AG04449 (cell line): ENCODE measurements around a stretch of chr17.

GRCh38 chr17:68824665-68825254, 130.4 kb downstream of the ABCA8 start:
- RRBS = no CpG with 5 or more reads among the region's 5 CpGs

DNA sequence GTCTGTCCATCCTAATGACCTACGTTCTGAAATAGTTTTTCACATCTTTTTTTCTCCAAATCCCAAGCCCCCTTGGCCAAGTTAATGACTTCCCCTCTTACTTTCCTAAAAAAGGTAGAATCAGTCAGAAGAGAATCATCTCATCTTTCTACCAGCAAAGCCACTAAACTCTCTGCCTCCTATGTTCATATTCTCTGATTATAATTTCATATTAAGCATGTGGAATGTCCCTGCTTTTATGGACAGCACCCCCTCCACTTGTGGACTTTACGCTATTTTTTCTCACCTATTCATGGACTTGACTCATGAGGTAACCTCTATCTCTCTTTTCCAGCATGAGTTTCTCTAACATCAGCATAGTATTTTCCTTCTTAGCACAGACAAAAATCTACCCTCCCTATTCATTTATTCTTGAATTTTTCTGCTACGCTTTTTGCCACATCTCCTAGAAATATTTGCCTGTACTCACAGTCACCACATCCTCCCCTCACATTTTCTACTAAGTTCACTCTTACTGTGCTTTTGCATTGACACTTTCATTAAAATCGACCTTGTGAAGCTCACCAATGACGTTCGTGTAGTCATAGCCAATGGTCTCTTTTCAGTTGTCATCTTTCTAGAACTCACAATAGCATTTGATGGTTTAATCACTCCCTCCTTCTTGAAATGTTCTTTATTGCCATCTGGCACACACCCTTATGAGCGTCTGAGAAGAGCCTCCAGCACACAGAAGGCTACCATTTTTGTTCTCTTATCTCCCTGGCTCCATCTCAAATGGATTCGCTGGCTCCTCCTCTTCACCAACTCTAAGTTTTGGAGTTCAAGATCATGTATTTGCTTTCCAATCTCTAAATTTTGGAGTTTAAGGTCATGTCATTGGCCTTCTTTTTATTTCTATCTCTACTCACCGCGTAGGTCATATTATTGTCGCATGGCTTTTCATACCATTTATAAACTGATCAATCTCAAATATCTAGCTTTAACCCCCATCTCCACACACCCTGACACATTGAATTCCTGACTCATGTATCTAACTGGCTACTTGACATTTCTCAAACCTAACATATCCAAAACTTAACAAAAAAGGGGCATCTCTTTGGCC, 39.7 kb upstream of the ABCA8 start:
- RRBS = no CpG with 5 or more reads among the region's 11 CpGs

DNA sequence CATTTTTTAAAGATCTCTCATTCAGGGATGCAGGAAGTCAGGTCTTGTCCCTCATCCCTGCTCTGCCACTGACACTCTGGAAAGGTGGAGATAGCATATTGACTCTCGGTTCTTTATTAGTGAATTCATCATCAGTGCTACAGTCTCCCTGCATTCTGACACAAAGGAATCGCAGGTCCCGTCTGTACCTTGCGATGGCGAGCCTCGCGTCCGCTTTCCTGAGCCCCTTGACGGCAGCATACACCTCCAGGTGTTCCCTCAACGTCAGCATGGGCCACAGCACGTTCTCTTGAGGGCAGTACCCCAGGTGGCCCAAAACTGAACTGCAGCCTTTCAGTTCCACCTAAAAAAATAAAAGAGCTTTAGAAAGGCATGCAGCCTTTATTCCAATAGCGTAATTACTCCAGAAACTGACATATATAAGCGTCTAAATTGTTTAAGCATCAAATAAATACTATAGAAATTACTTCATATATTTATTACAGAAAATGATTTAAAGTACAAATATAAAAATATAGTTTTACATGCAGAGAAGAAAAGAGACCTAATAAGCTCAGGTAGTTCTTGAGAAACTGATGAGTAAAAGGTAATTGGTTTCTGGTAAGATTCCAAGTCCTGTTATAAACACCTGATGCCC, 24.2 kb upstream of the ABCA9 start:
- RRBS = no CpG with 5 or more reads among the region's 13 CpGs

- RRBS = no CpG with 5 or more reads among the region's 2 CpGs
Observed at GRCh38 chr17:69451451-69451981, 37.0 kb downstream of the MAP2K6 start.

GRCh38 chr17:69479964-69480633, 65.6 kb downstream of the MAP2K6 start:
- RRBS = no CpG with 5 or more reads among the region's 9 CpGs

- RRBS = no CpG with 5 or more reads among the region's 3 CpGs
Observed at GRCh38 chr17:69907629-69907797, 167.5 kb upstream of the KCNJ16 start.

- RRBS = no CpG with 5 or more reads among the region's 16 CpGs
Observed at GRCh38 chr17:70157950-70159078, 11.0 kb upstream of the KCNJ2 start.

DNA sequence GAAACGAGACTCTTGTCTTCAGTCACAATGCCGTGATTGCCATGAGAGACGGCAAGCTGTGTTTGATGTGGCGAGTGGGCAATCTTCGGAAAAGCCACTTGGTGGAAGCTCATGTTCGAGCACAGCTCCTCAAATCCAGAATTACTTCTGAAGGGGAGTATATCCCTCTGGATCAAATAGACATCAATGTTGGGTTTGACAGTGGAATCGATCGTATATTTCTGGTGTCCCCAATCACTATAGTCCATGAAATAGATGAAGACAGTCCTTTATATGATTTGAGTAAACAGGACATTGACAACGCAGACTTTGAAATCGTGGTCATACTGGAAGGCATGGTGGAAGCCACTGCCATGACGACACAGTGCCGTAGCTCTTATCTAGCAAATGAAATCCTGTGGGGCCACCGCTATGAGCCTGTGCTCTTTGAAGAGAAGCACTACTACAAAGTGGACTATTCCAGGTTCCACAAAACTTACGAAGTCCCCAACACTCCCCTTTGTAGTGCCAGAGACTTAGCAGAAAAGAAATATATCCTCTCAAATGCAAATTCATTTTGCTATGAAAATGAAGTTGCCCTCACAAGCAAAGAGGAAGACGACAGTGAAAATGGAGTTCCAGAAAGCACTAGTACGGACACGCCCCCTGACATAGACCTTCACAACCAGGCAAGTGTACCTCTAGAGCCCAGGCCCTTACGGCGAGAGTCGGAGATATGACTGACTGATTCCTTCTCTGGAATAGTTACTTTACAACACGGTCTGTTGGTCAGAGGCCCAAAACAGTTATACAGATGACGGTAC, 6.5 kb downstream of the KCNJ2 start:
- RRBS = no CpG with 5 or more reads among the region's 22 CpGs

DNA sequence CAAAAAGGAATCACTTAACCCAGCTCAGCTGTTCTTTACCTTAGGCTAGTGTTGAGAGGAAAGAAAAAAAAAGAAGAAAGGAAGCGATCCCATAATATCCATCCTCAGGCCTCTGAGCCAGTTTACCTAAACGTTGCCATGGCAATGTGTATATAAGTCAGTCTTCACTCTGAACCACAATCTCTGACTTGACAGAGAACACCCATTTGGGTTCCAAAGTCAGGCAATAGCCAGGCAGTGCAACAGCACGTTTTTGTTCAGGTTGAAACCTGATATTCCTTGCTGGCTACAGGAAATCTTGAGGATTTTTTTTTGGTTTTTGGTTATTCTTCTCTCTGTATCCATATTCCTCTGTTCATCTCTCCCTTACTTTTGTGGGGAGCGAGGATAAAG, 152.5 kb downstream of the SOX9 start:
- RRBS = no CpG with 5 or more reads among the region's 4 CpGs

DNA sequence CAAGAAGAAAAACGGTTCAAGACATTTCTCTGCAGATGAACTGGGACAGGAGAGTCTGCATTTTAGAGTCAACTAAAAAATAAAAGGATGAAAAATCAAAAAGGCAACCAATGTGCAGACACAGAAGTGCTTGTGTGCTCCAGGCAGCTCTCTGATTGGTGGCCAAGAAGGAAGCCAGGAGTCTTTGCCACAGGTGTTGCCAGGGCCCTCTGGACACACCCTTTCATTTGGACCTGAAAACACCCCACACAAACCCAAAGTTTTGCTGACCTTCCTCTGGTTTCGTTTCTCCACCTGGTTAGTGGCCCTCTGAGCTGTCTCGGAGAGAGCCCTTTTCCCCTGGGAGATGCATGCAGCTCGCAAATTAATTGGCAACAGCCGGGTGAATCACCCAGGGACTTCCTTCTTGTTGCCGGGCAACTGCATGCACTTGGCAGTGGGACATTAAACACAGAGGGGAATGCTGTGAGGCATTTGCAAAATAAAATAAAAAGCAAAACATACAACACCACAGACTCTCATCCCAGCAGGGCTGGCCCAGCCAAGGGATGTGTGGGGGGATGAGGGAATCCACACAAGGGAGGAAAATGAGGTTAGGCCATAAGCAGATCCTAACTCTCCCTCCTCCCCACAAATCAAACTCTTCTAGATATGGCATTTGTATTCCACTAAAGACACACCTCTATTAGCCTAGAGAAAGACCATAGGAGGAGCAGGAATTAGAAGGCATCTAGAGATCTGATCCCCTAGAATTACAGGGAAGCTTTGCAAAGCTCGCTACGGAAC, 286.6 kb downstream of the SOX9 start:
- RRBS = no CpG with 5 or more reads among the region's 8 CpGs

DNA sequence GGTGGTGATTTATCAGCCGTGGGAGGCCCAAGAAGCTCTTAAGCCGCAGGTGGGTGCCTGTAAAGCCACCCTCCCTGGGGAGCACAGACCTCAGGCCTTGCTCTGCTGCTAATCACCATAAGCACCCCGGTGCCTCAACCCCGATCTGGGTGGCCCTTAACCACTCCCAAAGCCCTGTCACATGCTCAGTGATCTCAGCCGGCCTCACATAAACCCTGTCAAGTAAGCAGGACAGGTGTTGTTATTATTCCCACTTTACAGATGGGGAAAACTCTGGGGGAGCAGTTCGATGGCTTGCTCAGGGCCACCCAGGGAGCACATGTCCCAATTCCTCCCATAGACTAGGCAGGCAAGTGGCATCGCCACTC, 299.1 kb downstream of the SOX9 start:
- RRBS = 89% methylated on average over 3 of the region's 7 CpGs

DNA sequence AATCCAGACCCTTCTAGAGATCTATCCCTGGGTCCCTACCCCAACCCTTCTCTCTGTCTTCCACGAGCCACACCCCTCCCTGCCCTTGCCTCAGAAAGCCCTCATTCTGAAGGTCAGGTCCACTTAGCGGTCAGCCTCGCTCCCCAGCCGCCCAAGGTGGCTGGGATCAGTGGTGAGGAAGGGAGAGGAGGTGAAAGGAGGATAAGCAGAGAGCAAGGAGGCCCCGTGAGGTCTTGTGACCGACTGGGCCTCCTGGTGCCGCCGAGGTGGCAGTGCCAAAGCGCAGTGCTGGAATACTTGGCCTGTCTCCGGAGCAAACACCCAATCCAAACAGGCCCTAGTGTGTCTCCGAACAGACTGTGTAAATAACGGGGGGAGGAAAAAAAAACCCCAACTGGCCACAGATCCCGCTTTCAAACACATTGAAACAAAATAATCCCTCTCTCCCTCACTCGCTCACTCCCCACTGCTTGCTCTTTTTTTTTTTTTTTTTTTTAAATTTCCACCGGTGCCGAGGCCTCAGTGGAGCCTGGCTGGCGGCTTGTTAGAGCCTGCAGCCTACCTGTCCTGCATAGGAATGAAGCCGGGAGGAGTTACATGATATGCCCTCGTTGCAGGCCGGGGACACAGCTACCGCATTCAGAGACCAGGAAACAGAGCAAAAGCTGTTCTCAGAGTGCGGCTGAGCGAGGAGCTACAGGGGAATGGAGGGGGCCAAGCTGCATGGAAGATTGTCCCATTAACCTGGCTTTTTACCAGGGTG, 381.0 kb downstream of the SOX9 start:
- RRBS = 35% methylated on average over 5 of the region's 23 CpGs

GRCh38 chr17:72525171-72525664, 404.4 kb downstream of the SOX9 start:
- RRBS = no CpG with 5 or more reads among the region's 2 CpGs

DNA sequence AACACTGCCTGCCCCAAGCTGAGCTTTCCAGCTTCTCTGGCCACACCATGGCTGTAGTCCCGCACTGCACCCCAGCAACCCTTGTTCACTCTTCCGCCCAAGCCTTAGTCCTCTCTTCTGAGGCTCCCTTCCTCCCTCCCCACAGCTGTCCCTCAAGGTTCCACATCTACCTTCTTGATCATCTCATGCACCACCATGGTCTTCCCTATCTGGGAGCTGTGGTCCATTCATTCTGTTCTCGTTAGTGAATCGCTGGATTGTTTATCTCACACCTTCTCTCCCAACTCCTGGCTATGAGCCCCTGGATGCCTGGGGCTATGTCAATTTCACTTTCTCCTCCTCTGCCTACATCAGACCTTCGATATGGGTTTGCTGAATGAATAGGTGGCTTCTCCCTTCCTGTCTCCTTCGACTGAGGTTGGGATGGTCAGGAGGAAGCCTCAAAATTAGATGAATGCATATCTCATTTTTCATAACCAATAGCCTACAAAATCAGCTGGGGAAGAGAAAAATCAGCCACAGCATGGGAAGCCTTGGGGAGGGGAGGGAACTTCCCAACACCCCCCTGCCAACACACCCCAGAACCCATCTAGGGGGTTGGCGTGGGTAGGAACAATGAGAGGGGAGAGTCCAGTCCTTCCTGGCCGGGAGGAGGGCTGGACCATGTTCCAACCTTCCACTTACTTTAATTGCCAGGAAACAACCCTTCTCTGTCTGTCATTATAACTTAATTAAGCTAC, 446.6 kb downstream of the SOX9 start:
- RRBS = no CpG with 5 or more reads among the region's 8 CpGs

DNA sequence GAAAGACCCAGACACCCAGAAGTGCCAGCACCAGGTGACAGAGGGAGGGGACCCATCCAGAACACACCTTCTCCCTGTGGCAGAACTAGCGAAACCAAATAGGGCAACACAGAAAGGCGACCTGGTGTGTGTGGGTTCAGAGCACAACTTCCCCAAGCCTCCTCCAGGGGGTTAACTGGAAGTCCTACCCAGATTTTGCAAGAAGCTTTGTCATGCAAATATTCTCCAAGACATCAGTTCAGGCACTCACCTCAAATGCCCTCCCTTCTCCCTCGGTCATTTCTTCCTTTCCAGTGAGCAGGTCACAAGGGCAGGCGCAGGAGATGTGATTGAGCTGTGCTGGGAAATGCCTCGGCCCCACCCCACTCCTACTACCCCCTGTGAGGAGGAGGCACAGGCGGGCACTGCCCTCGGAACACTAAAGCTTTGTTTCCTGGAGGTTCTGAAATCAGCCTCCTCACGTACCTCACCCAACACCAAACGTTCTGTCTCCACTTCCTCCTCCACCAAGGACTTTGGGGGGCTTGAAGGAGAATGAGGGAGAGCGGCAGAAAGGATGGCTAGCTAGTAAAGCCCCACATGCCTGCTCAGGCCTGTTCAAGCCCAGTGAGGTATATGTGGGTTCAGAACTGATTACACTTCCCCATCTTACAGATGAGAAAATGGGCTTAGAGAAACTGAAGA, 482.2 kb downstream of the SOX9 start:
- RRBS = no CpG with 5 or more reads among the region's 10 CpGs

- RRBS = no CpG with 5 or more reads among the region's 28 CpGs
Observed at GRCh38 chr17:72617735-72618910, 474.4 kb downstream of the SLC39A11 start.

GRCh38 chr17:72661249-72661664, 431.2 kb downstream of the SLC39A11 start:
- RRBS = 17% methylated on average over 2 of the region's 12 CpGs

DNA sequence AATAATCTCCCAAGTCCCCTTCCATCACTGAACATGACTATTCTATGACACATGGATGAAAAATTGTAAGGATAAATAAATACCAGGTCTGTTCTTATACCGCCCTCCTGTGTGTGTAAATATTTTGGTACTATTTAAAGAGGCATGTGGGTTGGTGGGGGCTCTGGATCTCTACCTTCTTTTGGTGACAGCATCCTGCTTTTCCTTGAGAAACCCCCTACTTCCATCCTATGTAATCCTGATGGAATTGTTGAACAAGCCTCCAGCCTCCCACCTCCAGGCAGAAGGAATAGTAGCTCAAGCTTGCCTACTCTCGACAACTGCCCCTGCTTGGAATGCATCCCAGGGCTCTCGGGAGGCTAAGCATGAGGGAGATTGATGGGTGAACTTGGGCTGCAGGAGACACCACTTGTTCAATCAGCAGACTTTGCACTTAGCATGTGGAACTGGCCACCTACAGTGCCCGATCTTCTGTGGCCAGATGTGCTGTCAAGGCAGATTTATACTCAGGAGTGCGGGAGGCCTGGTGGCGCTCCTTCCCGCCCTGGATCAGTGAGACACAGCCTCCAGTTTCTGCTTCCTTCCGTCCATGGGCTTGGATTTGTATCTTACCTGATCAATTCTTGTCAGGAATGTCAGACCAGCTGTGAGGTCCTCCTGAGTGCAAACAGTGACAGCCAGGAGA, 287.3 kb downstream of the SLC39A11 start:
- RRBS = no CpG with 5 or more reads among the region's 8 CpGs

GRCh38 chr17:72880114-72880456, 212.4 kb downstream of the SLC39A11 start:
- RRBS = no CpG with 5 or more reads among the region's 3 CpGs

DNA sequence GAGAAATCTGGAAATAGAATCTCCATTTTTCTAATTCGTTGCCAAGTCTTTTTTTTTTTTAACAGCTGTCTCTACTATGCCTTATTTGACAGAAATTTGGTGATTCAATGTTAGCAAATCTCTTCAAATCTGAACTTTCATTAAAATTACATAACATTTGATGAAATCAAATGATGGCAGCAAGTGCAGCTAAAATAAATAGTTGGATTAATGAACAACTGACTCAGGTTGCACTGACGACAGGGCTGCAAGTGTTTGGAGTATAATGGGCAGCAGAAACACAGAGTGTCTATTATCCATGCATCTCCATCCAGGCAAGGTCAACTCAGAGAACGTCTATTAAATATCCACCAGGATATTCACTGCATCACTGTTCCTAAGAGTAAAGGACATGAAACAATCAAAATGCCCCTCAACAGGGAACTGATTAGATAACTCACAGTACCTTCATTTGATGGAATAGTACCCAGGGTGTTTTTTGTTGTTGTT, 109.8 kb downstream of the SLC39A11 start:
- RRBS = no CpG with 5 or more reads among the region's 3 CpGs